Gastroesophageal sphincter (tissue), 4 donors: ENCODE results near the genes SERPINA10, SERPINA1, SERPINA5 and GSC.

GRCh38 chr14:93017212-93018057 lies 94.5 kb downstream of the CHGA start:
- PRO-cap = unidirectional peak, minus-strand start at chr14:93017361; unidirectional peak, minus-strand start at chr14:93017423; unidirectional peak, plus-strand start at chr14:93017814
- RAMPAGE, long total RNA, 4 experiments = no peak in any of the 4 experiments

GRCh38 chr14:93019046-93020348 lies 96.2 kb downstream of the ITPK1 start:
- PRO-cap = bidirectional peak, plus-strand start at chr14:93019532, minus-strand start at chr14:93019424; unidirectional peak, minus-strand start at chr14:93019880
- RAMPAGE, long total RNA, 4 experiments = no peak in any of the 4 experiments

GRCh38 chr14:93049893-93050487 lies 65.7 kb downstream of the ITPK1 start:
- PRO-cap = bidirectional peak, plus-strand start at chr14:93050192, minus-strand start at chr14:93050054
- RAMPAGE, long total RNA, 4 experiments = no peak in any of the 4 experiments

DNA sequence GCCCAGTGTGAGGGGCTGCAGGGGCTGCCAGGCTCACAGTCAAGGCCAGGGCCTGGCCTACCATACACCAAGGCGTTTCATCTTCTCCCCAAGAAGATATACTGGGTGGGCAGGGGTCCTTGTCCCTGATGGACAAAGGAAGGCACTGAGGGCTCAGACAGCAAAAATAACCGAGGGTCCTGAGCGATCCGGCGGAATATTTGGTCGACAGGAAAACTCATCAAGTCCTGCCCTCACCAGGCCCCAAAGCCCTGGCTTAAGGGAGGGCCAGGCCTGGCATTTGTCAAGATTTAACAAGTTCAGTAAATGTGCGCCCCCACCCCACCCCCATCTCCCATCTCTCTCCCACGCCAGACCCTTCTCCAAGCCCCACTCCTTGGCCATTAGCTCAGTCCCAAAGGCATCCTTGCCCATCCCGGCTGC lies 53.0 kb downstream of the ITPK1 start:
- PRO-cap = no peak
- RAMPAGE, long total RNA, 4 experiments = no peak in any of the 4 experiments

DNA sequence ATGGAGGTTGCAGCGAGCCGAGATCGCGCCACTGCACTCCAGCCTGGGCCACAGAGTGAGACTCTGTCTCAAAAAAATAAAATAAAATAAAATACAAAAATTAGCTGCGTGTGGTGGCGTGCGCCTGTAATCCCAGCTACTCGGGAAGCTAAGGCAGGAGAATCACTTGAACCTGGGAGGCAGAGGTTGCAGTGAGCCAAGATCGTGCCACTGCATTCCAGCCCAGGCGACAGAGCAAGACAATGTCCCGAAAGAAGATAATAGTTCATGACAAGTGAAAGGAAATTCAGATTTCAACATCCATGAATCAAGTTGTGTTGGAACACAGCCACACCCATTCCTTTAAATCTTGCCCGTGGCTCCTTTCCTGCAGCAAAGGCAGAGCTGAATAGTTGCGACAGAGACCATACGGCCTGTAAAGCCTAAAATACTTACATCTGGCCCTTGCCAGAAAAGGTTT lies 17.6 kb upstream of the ITPK1 start:
- PRO-cap = no peak
- RAMPAGE, long total RNA, 4 experiments = no peak in any of the 4 experiments

GRCh38 chr14:93151126-93151565 lies 33.6 kb downstream of the MOAP1 start:
- PRO-cap = no peak
- RAMPAGE, long total RNA, 4 experiments = no peak in any of the 4 experiments

DNA sequence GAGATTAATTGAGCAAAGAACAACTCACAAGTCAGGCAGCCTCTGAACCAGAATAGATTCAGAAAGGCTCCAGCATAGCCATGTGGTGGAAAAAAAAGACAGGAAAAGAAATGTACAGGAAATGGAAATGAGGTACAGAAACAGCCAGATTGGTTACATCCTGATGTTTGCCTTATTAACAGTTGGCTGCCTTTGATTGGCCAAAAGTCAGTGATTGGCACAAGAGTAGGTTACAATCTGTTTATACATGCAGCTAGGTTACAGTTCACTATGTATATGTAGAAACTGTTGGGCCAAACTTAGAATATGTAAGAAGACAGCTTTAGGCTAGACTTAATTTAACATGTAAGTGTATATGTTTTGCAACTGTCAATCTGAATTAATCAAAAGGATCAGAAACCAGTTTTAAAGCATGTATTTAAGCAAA lies 118.9 kb downstream of the UNC79 start:
- PRO-cap = no peak
- RAMPAGE, long total RNA, 4 experiments = no peak in any of the 4 experiments

- PRO-cap = unidirectional peak, plus-strand start at chr14:93744379
- RAMPAGE, long total RNA, 4 experiments = no peak in any of the 4 experiments
These were observed 44.2 kb downstream of the PRIMA1 start for GRCh38 chr14:93743908-93744640.

DNA sequence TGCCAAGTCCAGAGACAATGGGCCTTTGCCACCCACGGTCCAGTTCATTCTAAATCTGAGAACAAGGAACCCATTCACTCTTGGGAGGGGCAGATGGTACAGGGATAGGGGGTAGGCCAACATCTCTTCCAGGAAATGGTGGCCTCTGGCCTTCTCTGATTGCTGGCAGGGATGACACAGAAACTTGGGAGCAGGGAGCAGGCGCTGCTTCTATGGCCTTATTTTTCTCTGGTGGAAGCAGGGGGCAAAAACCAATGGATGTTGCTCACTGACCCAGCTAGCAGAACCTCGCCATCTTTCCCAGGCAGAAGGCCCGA lies 35.0 kb downstream of the PRIMA1 start:
- PRO-cap = unidirectional peak, plus-strand start at position 179 of the sequence
- RAMPAGE, long total RNA, 4 experiments = no peak in any of the 4 experiments

- PRO-cap = no peak
- RAMPAGE, long total RNA, 4 experiments = no peak in any of the 4 experiments
These were observed 31.1 kb downstream of the PRIMA1 start for GRCh38 chr14:93757072-93757608.

DNA sequence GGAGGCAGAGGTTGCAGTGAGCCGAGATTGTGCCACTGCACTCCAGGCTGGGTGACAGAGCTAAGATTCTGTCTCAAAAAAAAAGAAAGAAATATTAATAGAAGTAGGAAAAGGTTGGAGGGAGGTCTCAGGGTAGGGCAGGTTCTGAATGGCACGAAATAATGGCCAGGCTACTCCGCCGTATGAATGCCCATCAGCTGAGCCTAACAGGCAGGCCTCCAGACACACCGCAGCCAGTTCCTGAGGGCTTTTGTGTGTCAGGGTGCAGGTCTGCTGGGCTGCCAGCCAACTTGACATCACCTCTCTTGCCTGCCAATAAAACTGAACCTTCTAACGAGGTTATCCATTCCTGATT lies 16.0 kb downstream of the IFI27L2 start:
- PRO-cap = no peak
- RAMPAGE, long total RNA, 4 experiments = no peak in any of the 4 experiments

- PRO-cap = no peak
- RAMPAGE, long total RNA, 4 experiments = no peak in any of the 4 experiments
These were observed at the start of gene SERPINA10 for GRCh38 chr14:94292995-94293596. TSS of gene SERPINA10 (minus strand) at chr14:94293268.

DNA sequence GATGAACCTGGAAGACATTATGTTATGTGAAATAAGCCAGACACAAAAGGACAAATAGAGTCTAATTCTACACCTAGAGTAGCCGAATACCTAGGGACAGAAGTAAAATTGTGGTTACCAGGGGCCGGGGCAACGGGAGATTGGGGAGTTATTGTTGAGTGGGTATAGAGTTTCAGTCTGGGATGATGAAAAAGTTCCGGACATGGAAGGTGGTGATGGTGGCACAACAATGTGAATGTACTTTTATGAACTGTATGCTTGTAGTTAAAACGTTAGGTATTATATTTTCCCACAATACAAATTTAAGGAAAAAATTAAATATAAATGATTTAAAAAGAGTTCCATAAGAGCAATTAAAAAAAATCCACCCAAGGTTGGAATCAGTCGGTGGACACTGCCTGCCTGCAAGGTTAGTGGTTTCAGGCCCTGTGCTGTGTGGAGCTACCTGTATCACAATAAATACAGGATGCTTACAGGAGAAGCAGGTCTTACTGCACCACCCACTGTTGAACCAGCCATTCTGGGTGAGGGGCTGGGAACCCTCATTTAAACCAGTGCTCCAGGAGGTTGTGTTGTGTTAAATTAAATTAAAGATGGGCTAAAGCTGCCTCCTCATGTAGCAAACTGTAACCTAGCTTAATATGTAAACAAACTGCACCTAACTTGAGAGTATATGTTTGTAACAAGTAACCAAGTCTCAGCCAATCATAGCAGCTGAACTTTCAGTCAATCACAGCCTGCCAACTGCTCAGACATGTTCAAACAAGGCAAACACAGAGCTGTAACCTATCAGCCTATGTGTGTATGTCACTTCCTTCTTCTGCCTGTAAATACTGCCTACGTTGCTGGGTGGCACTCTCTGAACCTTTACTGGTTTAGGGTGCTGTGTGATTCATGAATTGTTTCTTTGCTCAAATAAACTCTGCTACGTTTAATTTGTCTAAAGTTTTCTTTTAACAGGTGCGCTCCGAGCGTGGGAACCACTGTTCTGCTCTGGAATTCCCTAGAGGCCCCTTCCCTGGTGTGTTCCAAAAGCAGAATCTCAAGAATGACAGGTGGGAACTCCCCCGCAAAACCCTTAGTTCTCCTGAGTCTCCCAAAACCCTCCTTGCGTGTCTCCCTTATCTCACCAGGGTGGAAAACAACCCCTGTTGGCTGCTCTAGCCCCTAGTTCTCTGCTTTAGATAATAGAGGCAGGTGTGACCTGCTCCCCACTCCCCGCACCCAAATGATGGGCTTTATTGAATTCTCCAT lies 3.0 kb downstream of the SERPINA6 start:
- PRO-cap = no peak
- RAMPAGE, long total RNA, 4 experiments = no peak in any of the 4 experiments

DNA sequence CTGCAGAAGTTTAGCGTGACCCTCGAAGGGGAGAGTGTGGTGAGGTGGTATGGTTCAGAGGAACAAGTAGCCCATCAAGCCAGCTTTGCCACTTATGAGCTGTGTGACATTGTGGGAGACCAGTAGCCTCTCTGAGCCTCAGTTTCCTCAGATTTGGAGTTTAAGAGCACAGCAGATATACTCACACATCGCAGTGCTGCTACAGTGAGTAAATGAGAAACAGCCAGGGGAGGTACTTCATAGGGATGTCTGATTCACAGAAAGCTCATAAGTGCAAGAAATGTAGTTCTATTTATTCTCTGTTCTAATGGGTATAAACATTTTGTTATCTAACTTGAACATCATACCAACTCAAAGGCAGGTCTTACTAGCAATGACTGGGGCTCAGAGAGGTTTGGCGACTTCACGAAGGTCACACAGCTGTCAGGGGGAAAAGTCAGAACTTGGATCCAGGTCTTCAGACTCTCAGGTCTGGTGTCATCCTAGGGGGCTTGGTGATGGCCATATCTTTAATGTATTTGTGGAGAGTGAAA lies 11.9 kb downstream of the SERPINA1 start:
- PRO-cap = no peak
- RAMPAGE, long total RNA, 4 experiments = no peak in any of the 4 experiments

DNA sequence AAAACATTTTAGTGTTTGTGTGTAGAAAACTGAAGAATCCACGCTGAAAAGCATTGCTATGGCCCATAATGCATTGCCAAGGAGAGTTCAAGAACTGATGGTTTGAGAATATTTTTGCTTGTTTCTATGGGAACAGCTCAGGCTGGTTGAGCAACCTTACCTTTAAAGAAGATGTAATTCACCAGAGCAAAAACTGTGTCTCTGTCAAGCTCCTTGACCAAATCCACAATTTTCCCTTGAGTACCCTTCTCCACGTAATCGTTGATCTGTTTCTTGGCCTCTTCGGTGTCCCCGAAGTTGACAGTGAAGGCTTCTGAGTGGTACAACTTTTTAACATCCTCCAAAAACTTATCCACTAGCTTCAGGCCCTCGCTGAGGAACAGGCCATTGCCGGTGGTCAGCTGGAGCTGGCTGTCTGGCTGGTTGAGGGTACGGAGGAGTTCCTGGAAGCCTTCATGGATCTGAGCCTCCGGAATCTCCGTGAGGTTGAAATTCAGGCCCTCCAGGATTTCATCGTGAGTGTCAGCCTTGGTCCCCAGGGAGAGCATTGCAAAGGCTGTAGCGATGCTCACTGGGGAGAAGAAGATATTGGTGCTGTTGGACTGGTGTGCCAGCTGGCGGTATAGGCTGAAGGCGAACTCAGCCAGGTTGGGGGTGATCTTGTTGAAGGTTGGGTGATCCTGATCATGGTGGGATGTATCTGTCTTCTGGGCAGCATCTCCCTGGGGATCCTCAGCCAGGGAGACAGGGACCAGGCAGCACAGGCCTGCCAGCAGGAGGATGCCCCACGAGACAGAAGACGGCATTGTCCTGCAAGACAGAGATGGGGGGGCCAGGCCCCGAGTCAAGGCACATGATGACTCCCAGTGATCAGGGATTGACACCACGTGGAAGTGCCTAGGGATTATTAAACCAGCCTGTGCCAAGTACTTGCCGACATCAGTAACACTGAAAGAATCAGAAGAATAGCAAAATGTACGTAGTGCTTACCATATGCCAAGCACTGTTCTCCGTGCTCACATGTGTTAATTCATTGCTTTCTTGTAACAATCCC lies 5.6 kb downstream of the SERPINA1 start:
- PRO-cap = no peak
- RAMPAGE, long total RNA, 4 experiments = no peak in any of the 4 experiments

GRCh38 chr14:94387886-94389323 lies at the start of gene SERPINA1:
TSS of gene SERPINA1 (minus strand) at chr14:94388602.
- PRO-cap = no peak
- RAMPAGE, long total RNA, 4 experiments = start-site peak on the minus strand in 1 of 4 experiments, at chr14:94388709-94388837 at its widest, 33 reads per replicate

- PRO-cap = no peak
- RAMPAGE, long total RNA, 4 experiments = no peak in any of the 4 experiments
These were observed 748 bp downstream of the SERPINA11 start for GRCh38 chr14:94451872-94452231.

- PRO-cap = unidirectional peak, minus-strand start at chr14:94581299
- RAMPAGE, long total RNA, 4 experiments = start-site peak on the plus strand in 2 of 4 experiments, at chr14:94581362-94581473 at its widest, 17 to 60 reads per replicate
These were observed at the start of gene SERPINA5 for GRCh38 chr14:94581065-94582337. TSS of gene SERPINA5 (plus strand) at chr14:94581426.

GRCh38 chr14:94613561-94614145 lies 1.5 kb downstream of the SERPINA3 start:
- PRO-cap = no peak
- RAMPAGE, long total RNA, 4 experiments = no peak in any of the 4 experiments

- PRO-cap = unidirectional peak, minus-strand start at chr14:94770228
- RAMPAGE, long total RNA, 4 experiments = no peak in any of the 4 experiments
These were observed at the start of gene GSC for GRCh38 chr14:94770002-94770499. TSS of gene GSC (minus strand) at chr14:94770113.